GM23338 (cell line): ENCODE results near the genes CNGA1, TXK and OCIAD2.

- PRO-cap: no peak
- RAMPAGE, long total RNA: no peak
Observed at GRCh38 chr4:41612475-41613238, 74.7 kb downstream of the LIMCH1 start.

DNA sequence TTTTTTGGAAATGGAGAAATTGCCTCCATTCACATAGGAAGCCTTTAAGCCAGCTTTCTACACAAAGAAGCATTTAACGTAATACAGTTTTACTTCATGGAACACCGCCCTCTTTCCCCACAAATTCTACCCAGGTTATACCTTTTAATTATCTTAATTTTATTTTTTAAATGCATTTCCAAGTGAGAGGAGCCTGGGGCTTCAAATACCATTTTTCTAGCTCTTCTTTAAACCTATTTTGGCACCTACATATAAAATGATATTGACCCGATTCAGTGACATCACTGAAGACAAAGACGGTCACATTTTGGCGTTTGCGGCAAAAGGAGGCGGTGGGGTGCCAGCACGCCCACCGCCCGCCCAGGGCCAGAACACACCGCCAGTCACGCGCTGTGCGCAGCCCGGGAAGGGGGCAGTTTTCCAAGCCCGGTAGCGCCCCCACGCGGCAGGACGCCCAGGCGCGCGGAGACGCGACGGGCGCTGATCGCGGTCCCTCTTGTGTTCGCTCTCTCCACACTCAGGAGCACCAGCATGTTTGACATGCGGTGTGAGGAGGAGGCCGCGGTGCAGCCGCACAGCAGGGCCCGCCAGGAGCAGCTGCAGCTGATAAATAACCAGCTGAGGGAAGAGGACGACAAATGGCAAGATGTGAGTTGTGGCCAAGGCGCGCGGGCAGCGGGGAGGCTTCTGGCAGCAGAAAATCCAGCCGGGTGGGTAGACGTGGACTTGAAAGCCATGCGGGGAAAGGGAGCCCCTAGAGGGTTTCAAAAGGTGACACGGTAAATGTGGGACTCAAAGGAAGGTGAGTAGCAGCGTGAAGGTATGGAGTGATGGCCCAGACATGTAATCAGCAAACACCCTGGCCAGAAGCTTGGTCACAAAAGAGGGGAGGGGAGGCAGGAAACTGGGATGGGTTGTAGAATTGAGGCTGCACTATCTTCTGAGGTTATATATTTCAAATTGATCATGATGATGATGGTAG is 104.3 kb downstream of the PHOX2B start:
- PRO-cap: bidirectional peak, plus-strand start at position 529 of the sequence, minus-strand start at position 298 of the sequence
- RAMPAGE, long total RNA: start-site peak on the plus strand centred at position 498 of the sequence, 115 bp wide, 38 and 20 reads in 2 replicates

DNA sequence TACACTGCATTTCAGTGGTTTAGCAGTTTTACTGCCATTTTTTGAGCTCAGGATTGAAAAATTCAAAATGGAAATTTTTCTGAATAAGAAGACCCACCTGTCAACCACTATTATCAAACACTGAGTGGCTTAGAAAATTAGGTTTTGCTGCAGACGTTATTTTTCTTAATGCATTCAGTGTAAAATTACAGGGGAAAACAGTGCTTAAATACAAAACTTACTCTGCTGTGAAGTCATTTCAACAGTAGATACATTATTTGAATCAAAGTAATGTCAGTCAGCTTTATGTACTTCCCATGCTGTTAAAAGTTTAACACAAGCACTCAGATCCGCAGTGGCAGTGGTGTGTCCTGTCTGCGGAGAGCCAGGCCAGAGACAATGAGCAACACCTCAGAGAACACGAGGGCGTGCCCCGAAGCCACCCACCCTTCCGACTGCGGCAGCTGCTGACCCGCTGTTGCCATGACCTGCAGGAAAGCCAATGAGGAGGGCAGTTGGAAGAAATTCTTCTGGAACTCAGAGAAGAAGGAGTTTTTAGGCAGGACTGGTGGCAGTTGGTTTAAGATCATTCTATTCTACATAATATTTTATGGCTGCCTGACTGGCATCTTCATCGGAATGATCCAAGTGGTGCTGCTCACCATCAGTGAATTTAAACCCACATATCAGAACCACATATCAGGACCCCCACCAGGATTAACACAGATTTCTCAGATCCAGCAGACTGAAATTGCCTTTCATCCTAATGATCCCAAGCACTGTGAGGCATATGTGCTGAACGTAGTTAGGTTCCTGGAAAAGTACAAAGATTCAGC is 38.6 kb downstream of the SLC30A9 start:
- PRO-cap: no peak
- RAMPAGE, long total RNA: no peak

DNA sequence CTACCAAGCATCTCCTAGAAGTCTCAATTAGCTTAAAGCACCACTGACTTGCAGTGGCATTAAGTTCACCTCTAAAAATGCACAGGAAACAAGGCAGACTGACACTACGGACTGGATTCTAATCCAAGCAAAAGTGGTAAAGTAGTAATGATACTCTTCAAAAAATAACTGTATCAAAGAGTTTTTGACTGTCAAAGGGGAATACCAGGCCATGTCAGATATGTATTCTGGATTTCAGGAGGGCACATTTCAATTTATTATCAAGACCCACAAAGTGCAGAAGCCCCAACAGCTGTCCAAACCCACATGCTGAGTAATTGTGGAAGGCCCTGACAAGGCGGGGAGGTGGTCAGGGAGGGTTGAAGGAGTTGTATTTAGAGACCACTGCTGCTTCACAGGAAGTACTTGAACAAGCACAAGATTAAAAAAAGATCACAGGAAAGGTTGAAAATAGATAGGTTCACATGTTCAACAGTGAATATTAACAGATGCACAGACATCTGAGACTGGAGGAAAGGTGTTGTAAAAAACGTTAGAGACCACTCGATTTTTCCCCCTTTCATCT is 18.0 kb downstream of the ATP8A1 start:
- PRO-cap: no peak
- RAMPAGE, long total RNA: no peak

GRCh38 chr4:42654993-42655481 is 1.9 kb downstream of the ATP8A1 start:
- PRO-cap: no peak
- RAMPAGE, long total RNA: no peak

GRCh38 chr4:44765023-44765258 is 38.6 kb upstream of the GNPDA2 start:
- PRO-cap: no peak
- RAMPAGE, long total RNA: no peak

DNA sequence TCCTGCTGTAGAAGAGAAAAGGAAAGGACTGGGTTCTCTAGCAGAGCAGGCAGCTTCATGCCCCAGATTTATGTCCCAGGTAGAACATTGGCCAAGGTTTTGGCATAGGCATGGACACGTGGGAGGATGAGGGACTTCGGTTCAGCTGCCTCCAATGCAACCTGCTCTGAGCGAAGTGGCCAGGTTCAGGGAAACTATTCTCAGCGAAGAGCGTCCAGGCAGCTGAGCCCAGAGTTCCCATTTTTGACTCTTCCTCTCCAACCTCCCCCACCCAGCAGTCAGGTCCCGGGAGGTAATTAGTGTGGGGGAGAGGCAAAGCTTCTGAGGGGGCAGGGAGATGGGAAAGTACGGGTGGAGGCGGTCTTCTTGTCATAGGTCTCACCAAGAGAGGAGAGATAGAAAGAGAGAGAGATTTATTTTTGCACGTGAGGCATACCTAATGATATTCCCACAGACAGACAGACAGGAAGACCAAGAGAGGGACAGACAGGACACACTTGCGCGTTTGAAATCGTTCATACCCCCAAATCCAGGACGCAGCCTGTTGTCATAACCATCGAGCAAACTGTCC is 989 bp downstream of the GABRA4 start:
- PRO-cap: no peak
- RAMPAGE, long total RNA: no peak

DNA sequence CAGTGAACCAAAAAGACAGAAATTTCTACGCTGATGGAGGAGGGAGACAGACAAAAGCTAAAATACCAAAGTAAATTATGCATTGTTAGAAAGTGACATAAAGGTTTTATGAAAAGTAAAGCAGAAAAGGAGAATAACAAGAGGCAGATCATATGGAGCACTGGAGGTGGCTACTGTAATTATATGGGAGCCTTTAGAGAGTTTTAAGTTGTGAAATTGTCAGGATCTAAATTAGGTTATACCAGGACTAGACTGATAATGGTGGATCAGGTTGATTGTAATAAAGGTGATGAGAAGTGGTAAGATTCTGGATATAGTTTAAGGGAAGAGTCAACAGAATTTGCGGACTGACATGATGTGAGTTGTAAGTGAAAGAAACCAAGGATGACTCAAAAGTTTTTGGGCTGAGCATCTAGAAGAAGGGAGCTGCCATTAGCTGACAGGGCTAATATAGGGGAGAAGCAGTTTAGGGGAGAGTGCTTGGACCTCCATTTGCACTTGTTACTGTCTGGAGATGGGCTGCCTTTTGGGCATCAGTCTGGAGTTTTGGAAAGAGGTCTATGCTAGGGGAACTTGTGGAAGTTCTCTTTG is 15.2 kb downstream of the ATP10D start:
- PRO-cap: no peak
- RAMPAGE, long total RNA: no peak

GRCh38 chr4:47839059-47839457 is 1.2 kb upstream of the CORIN start:
- PRO-cap: no peak
- RAMPAGE, long total RNA: no peak

DNA sequence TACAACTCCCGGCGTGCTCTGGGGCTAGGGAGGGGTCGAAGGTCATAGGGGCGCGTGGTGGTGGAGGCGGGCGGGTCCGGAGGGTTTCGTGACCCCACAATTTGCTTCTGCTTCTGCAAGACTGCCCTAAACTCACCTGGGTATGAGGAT is 267 bp upstream of the NFXL1 start:
- PRO-cap: bidirectional peak, plus-strand start at position 45 of the sequence, minus-strand start outside the sequence
- RAMPAGE, long total RNA: no peak

GRCh38 chr4:48012628-48013225 is 3.8 kb downstream of the CNGA1 start:
- PRO-cap: no peak
- RAMPAGE, long total RNA: no peak

DNA sequence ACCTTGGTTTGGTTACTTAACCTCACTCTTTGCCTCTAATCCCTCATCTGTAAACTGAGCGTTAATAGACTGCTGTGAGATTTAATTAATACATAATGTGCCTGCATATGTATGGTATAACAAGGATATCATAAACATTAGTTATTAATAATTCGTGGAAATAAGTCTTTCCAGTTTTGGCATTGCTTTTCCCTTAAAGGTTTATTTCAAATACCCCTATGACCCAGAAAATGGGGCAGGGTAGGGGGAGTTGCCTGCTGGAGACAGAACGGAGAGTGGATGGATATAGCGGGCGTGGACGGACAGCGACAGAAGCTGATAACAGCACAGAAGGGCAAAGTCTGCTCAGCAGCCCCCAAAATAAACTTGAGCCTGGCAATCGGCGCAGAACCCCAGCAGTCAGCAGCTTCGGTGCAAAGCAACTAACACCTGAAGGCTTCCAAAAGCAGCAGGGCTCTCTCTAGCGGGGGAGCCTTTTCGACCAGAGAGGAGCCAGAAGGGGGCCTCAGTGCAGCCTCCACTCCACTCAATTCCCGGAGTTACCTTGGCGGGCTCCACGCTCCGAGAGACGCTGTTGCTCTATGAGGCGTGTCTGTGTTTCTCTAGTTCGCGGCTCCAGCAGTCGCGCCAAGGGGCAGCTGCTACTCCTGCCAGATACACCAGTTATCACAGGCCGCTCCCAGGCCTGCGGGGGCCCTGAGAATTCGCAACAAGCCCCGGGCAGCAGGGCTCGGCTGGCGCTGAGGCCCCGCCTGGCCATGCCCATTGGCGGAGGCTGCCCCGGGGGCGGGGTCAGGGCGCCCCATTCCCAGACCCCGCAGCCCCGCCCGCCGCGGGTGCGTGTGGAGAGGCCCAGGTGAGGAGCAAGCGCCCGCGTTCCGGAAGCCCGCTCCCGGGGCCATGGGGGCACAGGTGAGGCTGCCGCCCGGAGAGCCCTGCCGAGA is at the start of gene CNGA1:
CNGA1 (minus strand) TSS at position 742 of the 944 bp plus-strand sequence.
- PRO-cap: bidirectional peak, plus-strand start at position 442 of the sequence, minus-strand start at position 431 of the sequence; bidirectional peak, plus-strand start at position 820 of the sequence, minus-strand start at position 657 of the sequence
- RAMPAGE, long total RNA: start-site peak on the minus strand centred at position 734 of the sequence, 33 bp wide, 45 and 9 reads in 2 replicates

DNA sequence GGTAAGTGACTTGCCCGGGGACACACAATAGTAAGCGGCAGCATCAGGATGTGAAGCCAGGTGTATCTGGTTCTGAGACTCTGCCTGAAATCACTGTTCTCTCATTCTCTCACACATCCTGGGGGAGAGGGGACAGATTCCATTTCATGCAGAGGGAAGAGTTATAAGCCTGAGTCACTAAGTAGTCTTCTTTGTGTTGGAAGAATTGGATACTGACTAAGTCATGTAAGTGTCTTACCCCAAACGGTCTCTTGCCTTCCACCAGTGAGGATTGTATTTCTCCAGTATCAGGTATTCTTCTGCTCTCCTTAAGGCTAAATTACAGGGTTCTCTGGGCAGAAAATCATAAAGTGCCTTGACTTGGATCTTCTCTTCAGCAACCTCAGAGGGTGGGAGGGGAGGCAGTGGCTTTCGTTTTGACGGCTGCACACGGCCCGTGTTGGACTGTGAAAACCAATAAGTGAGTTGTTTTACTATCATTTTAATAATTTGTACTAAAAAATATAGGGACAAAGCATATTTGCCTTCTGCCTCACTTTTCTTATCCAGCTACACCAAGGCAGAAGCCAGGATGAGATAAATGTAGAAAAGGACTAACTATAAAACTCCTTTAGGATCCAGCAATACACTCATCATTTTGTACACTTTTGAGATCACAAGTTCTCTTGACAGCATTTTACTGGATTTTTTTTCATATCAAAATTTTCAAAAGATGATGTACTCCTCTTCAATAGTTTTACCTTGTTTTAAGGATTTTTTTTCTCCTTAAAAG is 21.8 kb downstream of the TXK start:
- PRO-cap: no peak
- RAMPAGE, long total RNA: no peak

DNA sequence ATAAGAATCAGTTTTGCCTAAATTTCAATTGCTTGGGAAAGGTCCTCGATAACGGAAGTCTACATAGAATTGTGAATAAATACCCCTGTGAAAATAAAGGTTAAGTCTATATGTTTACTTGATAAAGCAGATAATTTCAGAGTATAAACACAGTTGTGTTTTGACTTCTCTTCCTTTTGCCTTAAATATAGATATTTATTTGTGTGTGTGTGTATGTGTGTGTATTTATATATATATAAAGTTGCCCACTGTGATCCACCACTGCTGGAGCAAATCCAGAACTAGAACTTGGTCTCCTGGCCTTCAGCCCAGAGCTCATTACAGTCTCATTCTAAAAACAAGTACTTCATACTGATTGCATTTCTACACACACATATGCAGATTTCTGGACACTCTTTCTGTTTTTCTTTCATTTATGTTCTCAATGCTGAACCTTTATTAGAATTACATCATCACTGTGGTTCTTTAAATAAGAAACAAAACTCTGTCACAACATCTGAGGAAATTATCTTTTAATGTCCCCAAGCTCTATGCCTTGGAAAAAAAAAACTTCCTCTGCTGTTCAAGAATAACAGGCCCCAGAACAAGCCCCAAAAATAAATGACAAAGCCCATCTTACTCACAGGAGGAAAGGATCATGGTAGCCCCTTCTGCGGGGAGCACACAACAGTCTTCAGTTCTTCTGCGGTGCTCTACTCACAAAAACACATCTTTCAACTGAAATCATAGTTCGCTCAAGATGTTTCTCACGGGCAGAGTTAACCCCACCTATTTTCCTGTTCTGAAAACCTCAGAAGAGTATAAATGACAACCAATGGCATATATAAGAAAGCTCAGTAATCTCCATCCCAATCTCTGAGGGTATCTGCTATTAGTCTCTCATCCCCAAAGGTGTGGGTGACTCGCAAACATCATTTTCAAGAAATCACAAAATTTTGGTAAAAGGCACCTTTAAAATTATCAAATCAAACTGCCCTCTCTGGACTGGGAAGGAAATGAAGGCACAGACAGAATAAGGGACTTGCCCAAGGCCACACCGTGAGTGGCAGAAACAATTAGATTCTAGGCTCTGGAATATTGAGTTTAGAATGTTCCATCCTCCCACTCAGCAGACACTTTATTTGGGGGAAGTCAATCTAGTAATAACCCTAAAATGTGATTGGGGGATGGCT is at the start of gene TXK:
TXK (minus strand) TSS at position 719 of the 1,172 bp plus-strand sequence.
- PRO-cap: no peak
- RAMPAGE, long total RNA: no peak

DNA sequence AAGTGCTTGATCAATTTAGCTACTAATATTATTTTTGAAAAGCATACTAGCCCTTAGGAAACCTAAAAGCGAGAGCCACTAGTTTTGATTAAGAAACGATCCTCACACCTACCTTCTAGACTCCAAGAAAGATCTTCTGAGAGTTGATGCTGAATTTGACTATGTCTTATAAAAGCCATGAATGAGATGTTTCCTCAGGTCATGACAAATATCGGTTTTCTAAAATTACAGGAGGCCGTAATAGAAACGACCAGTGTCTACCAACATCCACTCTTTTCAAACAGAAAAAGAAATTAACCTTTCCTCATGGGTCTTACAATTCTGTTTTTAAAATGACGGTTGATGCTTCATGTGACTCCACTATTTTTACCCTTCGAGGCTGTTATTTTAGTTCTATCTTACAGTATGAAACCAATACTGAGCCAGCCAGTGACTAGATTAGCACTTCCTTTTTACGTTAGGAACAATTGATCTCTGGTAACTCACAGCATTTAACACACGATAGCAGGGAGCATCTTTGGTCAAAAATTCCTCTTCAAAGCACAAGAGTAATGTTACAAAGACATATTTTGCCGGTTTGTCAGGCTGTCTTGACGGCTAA is 62.6 kb upstream of the TXK start:
- PRO-cap: no peak
- RAMPAGE, long total RNA: no peak

- PRO-cap: no peak
- RAMPAGE, long total RNA: no peak
Observed at GRCh38 chr4:48210588-48210882, 59.1 kb downstream of the TEC start.

GRCh38 chr4:48331555-48332039 is 9.7 kb upstream of the SLAIN2 start:
- PRO-cap: no peak
- RAMPAGE, long total RNA: no peak

DNA sequence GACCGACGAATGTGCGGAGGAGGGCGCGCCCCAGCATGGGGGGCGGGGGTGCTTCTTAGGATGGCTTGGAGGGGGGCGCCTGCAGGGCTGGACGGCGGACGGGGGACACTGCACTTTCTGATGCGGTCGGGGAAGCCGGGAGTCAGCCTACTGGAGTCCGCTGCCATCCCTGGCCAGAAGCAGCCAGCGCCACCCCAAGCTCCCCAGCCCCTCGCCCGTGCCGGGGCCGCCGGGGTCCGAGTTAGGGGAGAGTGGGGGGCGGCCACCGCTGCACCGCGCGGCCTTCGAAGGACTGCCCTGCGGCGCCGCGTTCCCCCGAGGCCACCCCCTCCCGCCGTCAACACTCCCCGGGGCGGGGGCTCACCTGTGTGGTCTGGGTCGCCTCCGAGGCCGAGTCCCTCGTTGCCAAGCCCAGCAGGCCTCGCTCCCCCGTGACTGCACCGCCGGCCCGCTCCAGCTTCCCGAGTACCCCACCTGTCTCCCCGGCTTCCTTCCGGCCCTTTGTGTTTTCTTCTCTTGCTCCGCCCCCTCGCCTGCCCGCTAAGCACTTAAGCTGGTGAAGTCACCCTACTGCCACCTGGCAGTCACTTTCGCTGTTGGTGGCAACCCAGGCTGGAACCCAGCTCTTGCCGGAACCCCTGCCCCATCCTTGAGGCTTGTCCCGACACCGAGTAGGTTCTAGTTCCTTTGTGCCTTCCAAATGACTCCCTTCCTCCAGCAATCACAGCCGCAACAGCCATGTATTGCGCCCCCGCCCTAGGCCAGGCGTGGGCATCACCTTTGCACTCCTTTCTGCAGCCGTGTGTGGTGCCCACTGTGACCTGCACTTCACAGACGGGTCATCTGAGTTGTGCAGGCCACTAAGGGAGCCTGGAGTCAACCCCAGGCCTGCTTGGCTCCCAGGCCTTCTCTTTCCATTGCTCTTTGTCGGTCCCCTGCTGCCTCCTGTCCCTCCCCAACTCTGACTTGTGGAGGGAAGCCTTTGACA is at the start of gene OCIAD2:
OCIAD2 (minus strand) TSS at position 481 of the 988 bp plus-strand sequence.
- PRO-cap: bidirectional peak, plus-strand start at position 587 of the sequence, minus-strand start at position 481 of the sequence
- RAMPAGE, long total RNA: start-site peak on the minus strand centred at position 442 of the sequence, 86 bp wide, 2,812 and 646 reads in 2 replicates

- PRO-cap: no peak
- RAMPAGE, long total RNA: no peak
Observed at GRCh38 chr4:49161026-49161485, 175.0 kb downstream of the CWH43 start.

DNA sequence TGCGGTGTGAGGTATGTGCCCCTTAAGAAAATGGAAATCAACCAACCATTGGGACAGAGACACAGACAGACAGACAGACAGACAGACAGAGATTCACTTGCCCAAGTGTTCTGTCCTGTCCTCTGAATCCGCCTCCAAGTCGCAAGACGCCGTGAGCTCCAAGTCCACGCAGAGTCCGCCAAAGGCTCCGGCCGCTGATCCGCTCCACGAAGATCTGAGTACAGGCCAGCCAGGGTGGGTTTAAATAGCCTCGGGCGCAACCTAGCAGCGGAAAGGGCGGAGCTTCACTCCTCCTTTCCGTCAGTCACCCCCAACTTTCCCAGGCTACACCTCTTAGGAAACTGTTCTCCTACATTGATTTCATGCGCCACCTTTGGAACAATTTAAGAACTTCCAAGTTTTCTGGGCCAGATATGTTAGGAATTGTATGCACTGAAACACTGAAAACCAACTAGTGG is 301.8 kb downstream of the CWH43 start:
- PRO-cap: no peak
- RAMPAGE, long total RNA: no peak